Cardiac muscle cell (in vitro differentiated cells and primary cell): ENCODE measurements around the genes CCNE1 and RHPN2.

- RAMPAGE, long total RNA = no peak
- RRBS = no CpG with 5 or more reads among the region's 2 CpGs
Observed at GRCh38 chr19:29016460-29016682, 196.6 kb downstream of the UQCRFS1 start.

GRCh38 chr19:29687142-29687893, 22.1 kb downstream of the PLEKHF1 start:
- RAMPAGE, long total RNA = no peak
- RRBS = no CpG with 5 or more reads among the region's 17 CpGs

DNA sequence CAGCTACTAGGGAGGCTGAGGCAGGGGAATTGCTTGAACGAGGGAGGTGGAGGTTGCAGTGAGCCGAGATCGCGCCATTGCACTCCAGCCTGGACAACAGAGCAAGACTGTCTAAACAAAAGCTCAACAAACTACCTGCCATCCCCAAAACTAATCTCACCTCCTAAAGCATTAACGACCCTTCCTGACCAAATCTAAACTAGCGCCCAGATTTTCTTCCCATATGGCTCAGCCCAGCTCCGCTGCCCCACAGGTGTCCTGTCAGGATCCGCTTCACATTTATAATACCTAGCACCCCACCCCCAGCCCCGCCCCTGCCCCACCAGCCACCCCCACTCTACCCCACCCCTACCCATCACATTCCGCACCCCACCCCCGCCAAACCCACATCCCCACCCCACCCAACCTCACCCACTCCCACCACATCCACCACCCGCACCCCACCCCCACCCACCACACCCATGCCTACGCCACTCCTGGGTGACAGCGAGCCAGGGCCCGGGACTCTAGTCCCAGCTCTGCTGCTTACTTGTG, 616 bp downstream of the C19orf12 start:
- RAMPAGE, long total RNA = no peak
- RRBS = 0% methylated on average over 1 of the region's 15 CpGs

- RAMPAGE, long total RNA = no peak
- RRBS = 2% methylated on average over 98 of the region's 160 CpGs
Observed at GRCh38 chr19:29811263-29812339, at the start of gene CCNE1. TSS of gene CCNE1 (plus strand) at chr19:29811991.

GRCh38 chr19:29841707-29842071, 29.9 kb downstream of the CCNE1 start:
- RAMPAGE, long total RNA = no peak
- RRBS = no CpG with 5 or more reads among the region's 2 CpGs

DNA sequence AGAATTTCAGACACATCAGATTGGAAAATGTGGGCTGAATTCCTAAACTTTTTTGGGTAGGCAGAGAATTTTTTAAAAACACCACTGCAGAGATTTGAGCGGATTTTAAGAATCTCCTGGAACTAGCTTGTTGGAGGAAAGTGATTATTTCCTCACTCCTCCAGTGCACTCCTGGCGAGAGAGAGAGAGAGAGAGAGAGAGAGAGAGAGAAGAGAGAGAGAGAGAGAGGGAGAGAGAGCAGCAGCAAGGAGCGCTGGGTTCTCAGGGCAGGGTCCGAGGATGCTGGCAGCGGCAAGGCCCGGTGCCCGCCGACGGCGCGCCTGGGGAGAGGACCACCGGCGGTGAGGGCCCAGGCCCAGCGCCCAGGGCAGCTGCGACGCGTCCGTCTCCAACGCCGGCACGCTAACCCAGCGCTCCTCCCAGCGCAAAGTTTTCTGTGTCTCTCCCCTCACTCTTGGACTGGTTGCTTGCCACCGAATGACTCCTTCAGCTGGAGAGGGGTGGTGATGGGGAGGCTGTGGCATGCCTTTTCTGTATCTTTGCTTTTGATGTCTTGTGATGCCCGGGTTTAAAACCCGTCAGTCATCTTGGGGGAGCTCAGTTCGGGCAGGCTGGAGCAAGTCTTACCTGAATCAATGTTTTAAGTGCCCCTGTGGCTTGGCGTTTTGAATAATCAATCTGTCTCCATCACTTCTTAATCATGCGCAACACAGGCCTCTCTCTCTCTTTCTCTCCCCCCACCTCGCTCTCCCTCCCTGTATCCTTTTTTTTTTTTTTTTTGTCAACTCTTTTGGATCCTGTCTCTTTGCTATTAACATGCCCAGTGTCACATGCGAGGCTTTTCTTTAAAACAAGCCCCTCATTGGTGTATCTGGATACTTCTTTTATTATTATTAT, 148.7 kb upstream of the ZNF536 start:
- RAMPAGE, long total RNA = no peak
- RRBS = 5% methylated on average over 15 of the region's 31 CpGs

DNA sequence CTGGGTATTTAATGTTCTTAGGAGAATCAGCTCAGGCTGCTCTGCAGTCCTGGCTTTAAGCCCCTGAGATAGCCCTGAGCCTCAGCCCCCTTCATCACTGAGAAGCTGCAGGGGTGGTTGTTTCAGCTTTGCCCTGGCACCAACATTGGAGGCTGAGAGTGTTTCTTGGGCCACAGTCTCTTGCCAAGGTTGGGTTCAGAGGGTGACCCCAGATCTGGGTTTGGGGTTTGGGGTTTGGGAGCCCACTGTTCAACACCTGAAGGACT, 66.8 kb upstream of the ZNF536 start:
- RAMPAGE, long total RNA = no peak

DNA sequence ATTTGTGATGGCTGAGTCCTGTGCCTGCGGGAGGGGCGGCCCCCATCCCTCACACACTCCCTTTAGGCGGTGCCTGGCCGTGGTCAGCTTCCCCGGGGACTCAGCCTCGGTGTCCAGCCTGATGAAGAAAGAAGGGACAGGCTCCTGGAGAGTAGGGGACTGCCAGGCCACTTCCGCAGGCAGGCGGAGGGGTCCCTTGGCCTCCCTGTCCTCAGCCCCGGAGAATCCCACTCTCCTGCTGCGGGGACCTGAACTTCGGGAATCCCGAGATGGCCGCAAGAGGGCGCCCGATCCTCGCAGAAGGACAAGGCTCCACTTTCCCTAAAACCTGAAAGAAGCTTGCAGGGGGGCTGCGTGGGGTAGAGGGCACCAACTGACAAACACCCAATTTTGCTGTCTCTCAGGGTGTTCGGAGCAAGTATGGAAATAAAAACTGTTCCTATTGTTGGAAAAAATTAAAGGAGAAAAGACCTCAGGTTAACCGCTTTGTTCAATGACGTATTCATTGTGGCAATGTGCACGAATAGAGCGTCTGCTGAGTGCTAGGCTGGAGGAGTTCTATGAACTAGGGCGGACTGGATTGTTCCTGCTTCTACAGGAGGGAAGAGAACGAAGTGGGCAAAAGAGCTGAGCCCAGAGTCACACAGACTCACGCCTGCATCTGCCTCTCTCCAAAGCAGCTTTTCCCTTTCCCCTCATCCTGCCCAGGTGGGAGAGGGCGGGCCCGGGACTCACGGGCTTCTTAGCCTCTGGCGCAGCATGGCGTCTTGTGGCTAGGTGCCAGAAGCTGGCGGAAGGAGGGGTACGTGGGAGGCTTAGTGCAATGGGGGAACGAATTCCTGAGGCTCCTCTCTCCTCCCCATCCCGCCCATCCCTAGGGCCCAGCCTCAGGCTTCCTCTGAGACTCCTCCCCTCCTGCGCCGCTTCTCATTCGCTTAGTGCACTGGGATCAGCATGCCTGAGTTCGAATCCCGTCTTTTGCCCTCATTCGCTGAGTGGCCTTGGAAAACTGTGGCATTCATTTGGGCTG, 297.5 kb downstream of the ZNF536 start:
- RAMPAGE, long total RNA = no peak
- RRBS = 11% methylated on average over 3 of the region's 40 CpGs

- RAMPAGE, long total RNA = no peak
- RRBS = 2% methylated on average over 18 of the region's 63 CpGs
Observed at GRCh38 chr19:30719248-30720319, 347.4 kb downstream of the ZNF536 start.

DNA sequence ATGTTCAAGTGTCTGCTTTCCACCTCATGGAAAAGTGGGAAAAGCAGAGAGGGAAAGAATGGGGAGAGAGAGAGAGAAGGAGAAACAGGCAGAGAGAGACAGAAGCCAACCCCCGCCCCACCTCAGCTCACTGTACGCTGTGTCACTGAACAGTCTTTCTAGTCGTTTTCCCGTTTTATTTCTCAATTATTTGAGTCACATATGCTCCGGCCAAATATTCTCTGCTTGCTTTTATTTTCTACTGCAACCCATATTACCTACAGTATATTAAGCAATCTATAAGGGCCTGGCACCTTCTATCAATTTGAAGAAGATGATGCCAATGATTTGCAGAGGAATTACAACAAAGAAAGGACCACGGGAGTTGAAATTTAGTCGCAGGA, 32.5 kb downstream of the TSHZ3 start:
- RAMPAGE, long total RNA = no peak
- RRBS = no CpG with 5 or more reads among the region's 7 CpGs

- RAMPAGE, long total RNA = no peak
- RRBS = 3% methylated on average over 33 of the region's 59 CpGs
Observed at GRCh38 chr19:31348251-31349092, 764 bp downstream of the TSHZ3 start.

DNA sequence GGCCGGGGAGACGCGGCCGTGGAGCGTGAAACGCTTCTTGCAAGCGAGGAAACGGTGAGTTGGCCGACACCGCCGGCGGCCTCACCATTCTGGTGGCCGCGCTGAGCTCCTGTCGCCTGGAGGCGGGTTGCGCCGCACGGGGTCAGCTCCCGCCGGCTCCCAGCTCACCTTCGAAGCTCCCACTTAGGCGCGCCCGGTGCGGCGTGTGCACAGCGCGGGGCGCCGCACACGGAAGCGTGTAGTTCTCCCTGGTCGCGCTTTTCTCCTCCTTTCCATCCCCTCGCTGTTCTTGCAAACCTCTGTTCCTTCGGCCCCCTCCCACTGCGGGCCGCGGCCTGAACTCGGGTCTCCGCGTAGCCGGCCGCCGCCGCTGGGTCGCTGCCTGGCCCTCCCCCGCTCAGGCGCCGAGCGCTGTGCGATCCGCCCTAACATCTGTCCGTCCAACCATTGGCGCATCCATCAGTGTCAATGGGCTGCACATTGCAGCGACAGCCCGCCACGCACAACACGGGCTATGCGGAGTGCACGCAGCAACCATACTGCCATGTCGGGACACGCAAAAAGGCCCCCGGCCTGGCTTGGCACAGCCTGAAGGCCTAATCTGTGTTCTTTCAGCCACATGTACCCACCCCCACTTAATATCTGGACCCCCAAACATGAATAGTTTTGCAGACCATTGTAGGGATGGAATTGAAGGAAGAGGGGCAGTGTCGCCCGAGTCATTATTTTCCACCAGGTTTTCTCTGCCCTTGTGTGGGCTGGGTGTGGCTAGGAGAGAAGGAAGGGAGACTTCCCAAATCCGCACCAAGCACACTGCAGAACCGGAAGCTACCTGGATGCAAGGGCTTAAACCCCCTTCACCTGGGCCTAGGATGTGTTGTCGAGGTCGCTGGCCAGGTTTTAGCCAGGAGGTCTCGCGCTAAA, 2.6 kb upstream of the TSHZ3 start:
- RAMPAGE, long total RNA = no peak
- RRBS = 3% methylated on average over 24 of the region's 73 CpGs

GRCh38 chr19:31803354-31803603, 454.0 kb upstream of the TSHZ3 start:
- RAMPAGE, long total RNA = no peak
- RRBS = no CpG with 5 or more reads among the region's 3 CpGs

DNA sequence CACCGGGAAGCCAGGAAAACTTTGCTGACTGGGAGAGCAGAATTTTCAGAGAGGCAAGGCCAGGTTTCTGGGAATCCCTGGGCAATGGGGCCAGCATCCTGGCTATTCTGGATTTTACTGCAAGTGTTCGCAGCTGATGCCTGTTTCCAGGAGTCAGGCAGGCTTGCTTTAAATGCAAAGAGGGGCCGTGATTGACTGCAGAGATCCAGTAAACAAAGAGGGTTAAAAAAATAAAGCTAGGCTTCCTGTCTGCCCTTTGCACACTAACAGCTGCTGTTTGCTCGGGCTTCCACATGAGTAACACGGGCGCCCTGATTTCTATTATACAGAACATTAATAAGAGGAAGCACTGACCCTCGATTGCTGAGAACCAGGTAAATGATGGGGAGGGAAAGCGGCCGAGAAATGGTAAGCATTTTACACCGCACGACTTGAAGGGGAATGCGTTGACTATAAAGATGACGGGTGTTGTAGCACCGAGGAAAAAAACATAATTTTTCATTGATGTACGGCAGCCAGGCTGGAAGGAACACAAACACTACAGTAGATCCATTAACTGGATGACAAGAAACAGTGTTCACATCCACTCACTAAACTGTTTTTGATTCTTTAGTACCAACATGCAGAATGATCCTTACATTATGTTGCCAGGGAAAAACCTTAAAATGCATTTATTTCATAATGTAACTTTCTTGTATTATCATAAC, 254.1 kb upstream of the ZNF507 start:
- RAMPAGE, long total RNA = no peak
- RRBS = no CpG with 5 or more reads among the region's 15 CpGs

DNA sequence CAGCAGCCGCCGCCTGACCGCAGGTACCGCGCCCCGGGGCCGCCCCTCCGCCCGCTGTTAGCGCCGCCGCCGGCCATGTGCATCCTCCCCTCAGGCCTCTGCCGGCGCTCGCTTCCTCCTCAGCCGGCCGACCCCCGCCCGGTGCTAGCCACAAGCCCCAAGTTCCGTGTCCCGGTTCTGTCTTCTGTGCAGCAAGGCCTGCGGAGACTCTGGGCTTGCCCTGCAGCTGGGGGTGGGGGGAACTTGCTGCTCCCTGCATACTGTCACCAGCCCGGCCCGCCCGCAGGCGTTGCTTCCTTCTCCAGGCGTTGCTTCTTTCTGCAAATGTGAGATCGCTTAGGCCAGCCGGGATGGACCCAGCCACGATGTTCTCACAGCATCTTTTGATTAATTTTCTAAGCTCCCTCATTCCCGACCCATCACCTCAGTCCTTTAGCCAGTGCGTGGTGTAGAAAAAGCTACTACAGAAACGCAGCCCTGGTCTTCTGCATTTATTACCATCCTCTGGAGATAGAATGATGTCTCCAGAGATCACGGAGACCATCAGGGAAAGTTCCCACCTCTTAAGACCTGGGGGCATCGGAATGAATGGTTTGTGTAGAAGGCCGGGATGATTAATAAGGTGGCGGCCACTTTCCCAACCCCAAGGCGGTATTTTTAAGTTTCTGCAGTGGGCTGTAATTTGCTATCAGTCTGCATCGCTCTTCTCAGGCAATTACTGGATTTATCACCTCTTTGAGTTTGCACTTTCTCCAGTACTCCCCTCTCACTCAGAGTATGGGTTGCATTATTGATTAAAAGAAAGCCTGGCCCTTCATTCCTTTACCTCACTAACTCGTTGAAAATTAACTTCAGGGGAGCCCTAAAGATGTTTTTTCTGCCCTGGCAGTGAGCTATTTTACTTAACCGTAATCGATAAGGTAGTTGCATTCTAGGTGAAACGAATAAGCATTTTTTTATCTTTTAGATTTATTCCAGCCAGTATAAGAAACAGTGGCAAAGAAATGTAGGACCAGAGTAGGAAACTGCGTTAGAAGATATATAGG, 674 bp downstream of the ZNF507 start:
- RAMPAGE, long total RNA = no peak
- RRBS = 2% methylated on average over 22 of the region's 45 CpGs

DNA sequence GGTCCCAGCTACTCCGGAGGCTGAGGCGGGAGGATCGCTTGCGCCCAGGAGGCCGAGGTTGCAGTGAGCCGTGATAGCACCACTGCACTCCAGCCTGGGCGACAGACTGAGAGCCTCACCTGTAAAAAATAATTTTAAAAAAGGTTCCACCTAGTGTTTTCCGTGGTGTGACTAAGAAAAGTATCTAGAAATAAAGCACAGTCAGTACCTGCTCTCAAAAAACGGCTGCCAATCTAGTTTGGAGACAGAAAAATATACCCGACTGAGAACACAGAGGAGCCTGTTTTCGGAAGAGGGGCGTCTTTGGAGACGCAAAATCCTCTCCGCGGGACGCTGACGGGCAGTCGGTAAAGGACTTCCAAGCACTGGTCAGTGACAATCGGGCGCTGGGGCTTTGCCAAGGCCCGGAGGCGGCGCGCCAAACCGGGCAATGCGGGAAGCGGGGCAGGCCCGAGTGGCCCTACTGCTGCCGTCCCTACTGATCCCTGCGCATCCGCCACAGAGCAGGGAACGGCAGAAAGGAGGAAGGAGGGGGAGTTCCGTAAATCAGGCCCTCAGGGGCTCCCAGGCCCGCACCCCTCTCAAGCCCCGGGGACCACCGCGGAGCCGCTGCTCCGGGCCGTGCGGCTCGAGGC, 670 bp upstream of the DPY19L3 start:
- RAMPAGE, long total RNA = no peak
- RRBS = 3% methylated on average over 4 of the region's 42 CpGs

DNA sequence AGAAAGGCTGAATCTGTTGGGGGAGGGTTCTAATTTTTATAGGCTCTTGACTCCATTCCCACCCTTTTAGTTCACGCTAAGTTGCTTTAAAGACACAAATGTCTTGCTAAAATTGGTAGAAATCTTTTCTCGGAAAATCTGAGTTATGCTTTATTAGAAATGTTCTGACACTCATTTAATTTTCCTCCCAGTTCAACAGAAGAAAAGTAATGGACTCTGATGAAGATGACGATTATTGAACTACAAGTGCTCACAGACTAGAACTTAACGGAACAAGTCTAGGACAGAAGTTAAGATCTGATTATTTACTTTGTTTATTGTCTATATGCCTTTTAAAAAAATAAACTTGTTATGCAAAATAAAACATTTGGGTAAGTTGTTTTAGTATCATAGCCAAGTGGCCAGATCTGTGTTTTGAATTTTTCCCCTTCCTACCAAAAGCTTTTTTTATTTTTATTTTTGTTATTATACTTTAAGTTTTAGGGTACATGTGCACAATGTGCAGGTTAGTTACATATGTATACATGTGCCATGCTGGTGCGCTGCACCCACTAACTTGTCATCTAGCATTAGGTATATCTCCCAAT, 6.2 kb downstream of the PDCD5 start:
- RAMPAGE, long total RNA = no peak
- RRBS = no CpG with 5 or more reads among the region's 5 CpGs

- RAMPAGE, long total RNA = no peak
- RRBS = 4% methylated on average over 14 of the region's 96 CpGs
Observed at GRCh38 chr19:32676207-32676929, 720 bp downstream of the RGS9BP start.

- RAMPAGE, long total RNA = no peak
- RRBS = 3% methylated on average over 12 of the region's 45 CpGs
Observed at GRCh38 chr19:33064252-33064760, 382 bp downstream of the RHPN2 start.

- RAMPAGE, long total RNA = start-site peak on the minus strand at chr19:33064876-33064893, 64 and 50 reads in 2 replicates
- RRBS = 2% methylated on average over 7 of the region's 93 CpGs
Observed at GRCh38 chr19:33064761-33065594, at the start of gene RHPN2. TSS of gene RHPN2 (minus strand) at chr19:33064888.